ENCODE data around the gene NPY.

DNA sequence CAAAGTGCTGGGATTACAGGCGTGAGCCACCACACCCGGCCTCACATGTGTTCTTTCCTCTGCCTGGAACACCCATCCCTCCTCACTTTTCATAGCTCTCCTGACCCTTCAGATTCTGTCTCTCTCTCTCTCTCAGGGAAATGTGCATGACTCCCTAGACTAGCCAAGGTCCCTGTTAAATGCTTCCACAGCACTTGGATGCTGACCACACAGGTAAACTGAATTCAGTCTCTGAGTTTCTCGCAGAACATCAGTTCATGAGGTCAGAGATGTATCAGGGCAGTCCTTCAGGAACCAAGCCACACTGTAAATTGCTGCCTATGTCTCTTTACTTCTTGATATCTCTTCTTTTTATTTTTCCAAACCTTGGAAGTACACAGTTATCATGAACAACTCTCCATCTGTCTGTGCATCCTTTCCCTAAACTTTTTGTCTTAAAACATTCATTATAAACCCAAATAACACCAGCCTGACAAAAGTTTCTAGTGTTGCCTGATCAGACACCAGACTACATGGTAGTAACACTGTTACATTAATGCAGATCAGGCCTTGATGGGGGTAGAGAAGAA, 144.6 kb downstream of the RAPGEF5 start:
- RRBS: no CpG with 5 or more reads among the region's 3 CpGs

DNA sequence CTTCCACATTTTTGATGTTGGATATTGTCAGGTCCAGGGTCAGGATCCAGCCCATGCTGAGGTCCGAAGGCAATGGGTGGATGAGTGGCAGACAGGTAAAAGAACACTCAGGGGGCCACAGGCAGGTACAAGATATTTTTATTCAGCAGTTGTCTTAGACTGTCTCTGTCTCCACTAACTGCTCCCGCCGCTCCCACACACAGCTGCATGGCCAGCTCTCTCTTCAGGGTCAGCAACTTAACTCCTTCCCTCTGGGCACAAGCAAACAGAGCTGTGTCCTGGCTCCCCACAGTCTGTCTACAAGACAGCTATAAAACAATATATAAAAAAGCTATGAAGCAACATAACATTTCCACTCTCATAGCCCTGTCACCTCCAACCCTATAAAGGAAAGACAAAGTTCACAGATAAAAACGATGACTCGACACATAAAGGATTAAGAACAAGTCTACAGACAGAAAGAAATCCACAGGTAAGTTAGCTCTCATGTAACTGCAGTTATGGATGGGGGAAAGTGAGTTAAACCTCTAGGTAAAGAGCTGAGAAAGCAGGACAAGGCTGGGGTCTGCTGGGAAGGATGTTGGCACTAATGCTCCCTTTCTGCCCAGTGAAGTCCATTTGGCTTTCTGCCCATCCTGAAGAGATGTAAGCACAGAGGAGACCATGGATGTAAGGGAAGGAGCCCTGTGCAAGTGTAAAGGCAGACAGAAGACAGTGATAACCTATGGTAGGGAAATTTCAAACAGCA, 27.1 kb downstream of the RAPGEF5 start:
- RRBS: no CpG with 5 or more reads among the region's 5 CpGs

DNA sequence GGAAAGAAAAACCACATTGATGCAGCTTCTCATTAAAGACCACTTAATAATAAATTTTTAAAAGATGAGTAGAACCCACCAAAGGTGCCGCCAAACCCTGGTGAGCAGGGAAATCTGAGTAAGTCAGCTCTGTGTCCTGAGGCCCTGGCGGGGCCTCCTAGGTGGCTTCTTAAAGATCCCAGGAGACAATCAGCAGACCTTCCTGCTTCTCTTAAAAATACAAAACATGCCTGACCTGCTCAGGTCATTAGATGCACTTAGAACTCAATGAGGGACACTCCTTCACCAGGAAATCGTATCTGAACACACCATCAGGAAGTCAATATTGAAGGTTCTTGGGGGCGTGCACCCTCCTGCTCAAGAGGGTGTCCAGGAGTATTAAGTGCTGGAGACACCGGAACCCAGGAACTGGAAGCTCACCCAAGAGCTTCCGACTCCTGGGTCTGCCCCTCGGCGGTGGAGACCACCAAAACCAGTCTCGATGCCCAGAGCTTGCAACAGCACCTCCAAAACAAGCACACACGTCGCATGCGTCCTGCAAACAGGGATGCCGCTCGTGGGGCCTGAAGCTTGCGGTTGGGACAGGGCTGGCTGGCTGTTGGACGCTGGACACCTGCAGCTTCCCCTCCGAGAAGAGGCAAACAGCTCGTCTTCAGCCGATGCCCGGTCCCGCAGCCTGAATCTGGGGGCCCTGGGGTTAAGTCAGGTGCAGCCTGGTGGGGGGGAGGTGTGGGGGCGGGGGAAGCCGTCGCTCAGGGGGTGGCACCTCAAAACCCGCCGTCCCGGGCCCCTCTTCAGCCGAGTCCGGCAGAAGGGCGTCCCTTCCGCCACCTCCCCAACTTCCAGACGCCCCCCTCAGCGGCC, 823 bp downstream of the RAPGEF5 start:
- RRBS: 1% methylated on average over 5 of the region's 33 CpGs

- RRBS: no CpG with 5 or more reads among the region's 11 CpGs
Observed at GRCh38 chr7:22481579-22482376, 18.2 kb downstream of the STEAP1B start.

GRCh38 chr7:22549614-22550099, 49.7 kb upstream of the STEAP1B start:
- RRBS: no CpG with 5 or more reads among the region's 28 CpGs

- RRBS: no CpG with 5 or more reads among the region's 5 CpGs
Observed at GRCh38 chr7:22600977-22601356, 101.0 kb upstream of the STEAP1B start.

- RRBS: 95% methylated on average over 13 of the region's 59 CpGs
Observed at GRCh38 chr7:22664990-22665942, 61.7 kb upstream of the IL6 start.

DNA sequence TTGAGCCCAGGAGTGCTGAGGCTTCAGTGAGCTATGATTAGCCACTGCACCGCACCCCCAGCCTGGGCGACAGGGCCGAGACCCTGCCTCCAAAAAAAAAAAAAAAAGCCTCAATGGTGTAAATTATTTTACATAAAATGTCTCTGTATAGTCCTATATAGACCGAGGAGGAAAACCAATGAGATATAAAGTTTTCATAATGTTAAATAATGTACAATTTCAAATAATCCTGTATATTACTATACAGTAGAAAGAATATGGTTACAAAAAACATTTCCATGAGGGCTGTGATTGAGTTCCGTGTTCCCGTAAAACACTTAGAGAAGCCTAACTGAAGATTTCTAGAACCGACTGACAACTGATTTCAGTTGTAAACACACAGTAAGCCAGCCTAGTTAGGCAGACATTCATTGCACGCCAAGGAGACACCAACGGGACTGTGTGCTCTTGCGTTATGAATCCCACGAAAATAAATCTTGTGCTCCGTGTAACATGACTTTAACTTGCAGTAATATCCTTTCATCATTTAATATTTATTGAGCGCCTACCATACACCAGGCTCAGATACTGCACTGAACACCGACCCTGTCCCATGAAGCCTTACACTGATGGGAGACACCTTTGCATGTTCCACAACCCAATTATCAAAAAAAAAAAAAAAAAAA, 580 bp upstream of the KLHL7 start:
- RRBS: no CpG with 5 or more reads among the region's 14 CpGs

DNA sequence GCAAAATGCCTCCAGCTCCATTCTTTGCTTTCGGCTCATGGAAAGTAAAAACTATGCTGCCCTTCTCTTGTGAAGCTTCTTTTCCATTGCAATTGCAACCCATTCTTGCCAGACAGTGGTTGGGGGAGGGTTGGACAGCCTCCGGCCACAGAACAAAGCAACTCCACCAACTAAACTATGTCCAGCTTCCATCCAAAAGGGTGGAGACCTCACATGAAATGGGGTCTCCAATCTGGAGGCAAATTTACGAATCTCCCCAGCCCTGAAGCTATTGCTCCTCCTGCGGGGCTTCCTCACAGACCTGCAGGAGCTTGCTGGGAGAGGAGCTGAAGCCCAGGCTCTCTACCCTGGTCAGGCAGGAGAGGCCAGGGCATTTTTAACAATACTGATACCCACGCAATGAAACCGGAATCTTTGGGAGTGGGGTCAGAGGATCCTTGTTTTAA, 543 bp downstream of the GPNMB start:
- RRBS: no CpG with 5 or more reads among the region's 6 CpGs

DNA sequence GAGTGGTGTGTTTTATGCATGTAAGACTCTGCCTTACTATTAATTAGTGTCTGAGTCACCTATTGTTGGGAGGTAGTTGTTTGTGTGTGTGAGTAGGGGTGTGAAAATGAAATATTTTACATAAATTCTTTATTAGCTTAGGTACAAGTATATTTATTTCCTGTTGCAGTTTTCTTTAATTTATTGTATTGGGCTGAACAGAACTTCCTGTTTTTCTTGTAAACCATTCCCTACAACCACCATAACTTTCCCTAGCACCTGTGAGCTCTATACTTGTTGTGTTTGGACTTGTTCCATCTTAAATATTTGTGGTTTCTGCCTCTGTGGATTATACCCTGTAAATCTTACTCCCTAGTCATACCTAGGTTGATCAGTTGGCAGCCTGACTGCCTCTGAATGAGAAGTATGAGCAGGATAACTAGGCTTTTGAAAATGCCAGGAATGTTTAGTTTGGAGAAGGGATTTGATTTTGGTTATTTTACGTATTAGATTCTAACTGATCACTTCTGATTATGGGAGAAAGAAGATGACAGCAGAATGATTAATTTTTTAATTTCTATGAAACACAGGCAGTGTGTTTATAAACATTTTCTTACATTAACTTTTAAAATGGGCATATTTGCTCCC, 50.0 kb downstream of the STK31 start:
- RRBS: no CpG with 5 or more reads among the region's 1 CpG

GRCh38 chr7:24283350-24284337, at the start of gene NPY:
Gene NPY, plus strand, starts transcription at chr7:24284190.
- RRBS: 98% methylated on average over 10 of the region's 70 CpGs

GRCh38 chr7:24591106-24591591, 17.9 kb downstream of the PALS2 start:
- RRBS: no CpG with 5 or more reads among the region's 1 CpG

GRCh38 chr7:24688491-24689131, 68.7 kb downstream of the GSDME start:
- RRBS: no CpG with 5 or more reads among the region's 7 CpGs

GRCh38 chr7:24826107-24826521, 68.8 kb upstream of the GSDME start:
- RRBS: no CpG with 5 or more reads among the region's 4 CpGs

- RRBS: no CpG with 5 or more reads among the region's 4 CpGs
Observed at GRCh38 chr7:24882912-24883877, 96.8 kb downstream of the OSBPL3 start.

DNA sequence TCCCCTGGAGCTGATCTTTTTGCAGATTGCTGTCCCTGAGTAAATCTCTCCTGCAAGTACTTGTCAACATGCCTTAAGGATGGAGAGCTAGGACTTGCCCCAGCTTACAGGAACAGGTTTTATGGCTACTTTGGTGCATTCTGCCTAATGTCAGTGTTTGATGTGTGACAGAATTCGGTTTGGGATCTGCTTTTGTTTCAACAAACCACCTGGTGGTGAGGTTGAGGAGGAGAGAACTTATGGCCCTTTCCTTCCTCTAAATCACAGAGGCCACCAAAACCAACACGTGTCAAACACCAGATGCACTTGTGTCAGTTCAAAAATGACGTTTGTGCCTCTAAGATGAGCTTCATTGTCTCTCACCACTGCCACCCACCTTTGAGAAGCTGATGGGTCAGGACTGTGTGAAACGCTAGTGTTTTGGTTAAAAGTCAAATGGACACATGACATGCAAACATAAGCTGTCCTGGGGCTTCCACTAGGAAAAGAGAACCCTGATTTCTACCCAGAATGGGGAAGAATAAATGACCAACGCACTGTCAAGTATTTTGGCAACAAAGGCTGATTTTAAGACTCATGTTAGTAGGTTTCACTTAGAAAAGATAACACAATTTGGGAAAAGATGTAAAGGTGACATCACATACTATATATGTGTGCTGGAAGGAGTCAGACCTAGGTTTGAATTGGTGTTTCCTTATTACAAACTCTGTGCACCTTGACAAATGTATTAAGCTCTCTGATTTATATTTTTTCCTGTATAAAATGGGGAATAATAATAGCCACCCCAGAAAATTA, 83.8 kb downstream of the OSBPL3 start:
- RRBS: no CpG with 5 or more reads among the region's 5 CpGs

GRCh38 chr7:24980293-24981131, 534 bp upstream of the OSBPL3 start:
- RRBS: 2% methylated on average over 19 of the region's 48 CpGs

DNA sequence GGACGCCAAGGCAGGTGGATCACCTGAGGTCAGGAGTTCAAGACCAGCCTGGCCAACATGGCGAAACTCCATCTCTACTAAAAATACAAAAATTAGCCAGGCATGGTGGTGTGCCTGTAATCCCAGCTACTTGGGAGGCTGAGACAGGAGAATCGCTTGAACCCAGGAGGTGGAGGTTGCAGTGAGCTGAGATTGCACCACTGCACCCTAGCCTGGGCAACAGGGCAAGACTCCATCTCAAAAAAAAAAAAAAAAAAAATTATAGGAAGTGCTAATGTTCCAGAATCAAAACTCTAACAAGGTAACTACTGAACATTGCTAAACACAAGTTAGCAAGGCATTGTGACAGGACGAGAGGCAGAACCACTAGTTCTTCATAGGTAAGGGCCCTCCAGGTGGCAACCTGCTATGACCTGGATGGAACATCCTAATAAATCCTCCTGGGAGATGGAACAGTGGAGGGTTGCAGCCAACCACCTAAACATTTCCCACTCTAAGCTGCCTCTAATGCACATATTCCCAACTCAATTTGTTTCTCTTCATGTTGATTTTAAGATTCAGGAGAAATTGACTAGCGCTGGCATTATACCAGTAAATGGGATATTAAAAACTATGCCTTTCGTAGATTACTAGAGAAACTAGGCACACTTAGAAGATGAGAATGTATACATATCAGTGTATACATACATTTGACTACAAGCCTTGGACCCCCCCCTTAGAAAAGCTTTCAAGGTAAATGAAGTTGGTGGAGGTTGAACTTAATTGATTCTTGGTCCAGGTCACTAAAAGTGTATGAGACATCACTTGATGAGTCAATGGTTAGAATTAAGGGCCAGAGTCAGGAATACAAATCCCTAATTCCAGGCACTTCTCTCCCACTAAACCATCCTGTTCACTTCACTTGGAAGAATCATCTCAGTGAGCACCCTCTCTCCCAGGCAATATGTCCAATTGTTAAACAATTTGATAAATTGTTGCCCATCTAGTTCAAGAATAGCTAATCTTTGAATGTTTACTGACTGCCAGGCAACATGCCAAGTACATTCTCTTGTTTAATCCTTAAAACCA, 9.8 kb downstream of the CYCS start:
- RRBS: no CpG with 5 or more reads among the region's 6 CpGs

DNA sequence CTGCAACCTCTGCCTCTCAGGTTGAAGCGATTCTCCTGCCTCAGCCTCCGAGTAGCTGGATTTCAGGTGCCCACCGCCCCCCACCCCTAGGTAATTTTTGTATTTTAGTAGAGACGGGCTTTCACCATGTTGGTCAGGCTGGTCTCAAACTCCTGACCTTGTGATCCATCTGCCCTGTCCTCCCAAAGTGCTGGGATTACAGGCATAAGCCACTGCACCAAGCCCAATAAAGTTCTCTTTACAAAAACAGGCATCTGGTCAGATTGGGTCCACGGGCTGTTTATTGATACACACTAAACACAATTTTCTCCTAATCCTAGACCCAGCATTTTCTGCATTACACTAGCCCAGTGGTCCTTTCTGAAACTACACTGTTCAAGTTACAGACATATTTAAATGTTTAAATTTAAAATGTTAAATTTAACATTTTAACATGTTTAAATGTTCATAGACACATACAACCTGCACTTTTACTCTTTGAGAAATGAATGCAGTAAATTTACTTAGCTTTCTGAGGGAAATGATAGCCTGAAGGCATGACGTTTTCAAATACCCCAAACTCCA, 6.6 kb downstream of the CYCS start:
- RRBS: no CpG with 5 or more reads among the region's 6 CpGs

GRCh38 chr7:25326282-25326802, 98.1 kb upstream of the NPVF start:
- RRBS: no CpG with 5 or more reads among the region's 8 CpGs

Measured in HCT116 (cell line).